Skeletal muscle satellite cell (primary cell): ENCODE measurements around the genes DEFB128 and NSFL1C.

DNA sequence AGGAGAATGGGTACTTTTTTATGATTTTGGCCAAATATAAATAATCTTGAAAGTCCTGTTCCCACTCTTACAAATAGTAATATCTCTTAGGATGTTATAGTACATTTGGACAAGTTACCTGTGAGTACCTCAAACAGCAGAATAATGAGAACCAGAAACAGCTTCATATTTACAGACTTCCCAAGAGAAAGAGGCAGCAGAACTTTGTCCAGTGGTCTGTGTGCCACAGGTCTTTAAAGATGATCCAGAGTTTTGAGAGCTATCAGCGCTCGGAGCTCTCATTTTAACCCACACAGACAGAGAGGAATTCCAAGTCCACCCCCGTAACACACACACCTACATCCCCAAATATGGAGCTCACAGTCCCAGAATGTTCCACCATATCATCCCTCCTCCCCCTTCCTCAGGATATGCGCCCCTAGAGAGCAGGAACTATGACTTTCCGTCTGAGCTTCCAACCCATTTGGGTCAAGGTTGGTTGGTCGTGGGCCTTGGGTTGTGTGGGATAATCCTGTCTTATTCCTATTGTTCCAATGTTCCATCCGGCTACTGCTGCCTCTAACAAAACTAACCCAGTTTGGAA is at the start of gene DEFB128:
Gene DEFB128 (minus strand): TSS at position 255 of the 583 bp plus-strand sequence.
- CAGE, long polyA plus RNA = no peak

DNA sequence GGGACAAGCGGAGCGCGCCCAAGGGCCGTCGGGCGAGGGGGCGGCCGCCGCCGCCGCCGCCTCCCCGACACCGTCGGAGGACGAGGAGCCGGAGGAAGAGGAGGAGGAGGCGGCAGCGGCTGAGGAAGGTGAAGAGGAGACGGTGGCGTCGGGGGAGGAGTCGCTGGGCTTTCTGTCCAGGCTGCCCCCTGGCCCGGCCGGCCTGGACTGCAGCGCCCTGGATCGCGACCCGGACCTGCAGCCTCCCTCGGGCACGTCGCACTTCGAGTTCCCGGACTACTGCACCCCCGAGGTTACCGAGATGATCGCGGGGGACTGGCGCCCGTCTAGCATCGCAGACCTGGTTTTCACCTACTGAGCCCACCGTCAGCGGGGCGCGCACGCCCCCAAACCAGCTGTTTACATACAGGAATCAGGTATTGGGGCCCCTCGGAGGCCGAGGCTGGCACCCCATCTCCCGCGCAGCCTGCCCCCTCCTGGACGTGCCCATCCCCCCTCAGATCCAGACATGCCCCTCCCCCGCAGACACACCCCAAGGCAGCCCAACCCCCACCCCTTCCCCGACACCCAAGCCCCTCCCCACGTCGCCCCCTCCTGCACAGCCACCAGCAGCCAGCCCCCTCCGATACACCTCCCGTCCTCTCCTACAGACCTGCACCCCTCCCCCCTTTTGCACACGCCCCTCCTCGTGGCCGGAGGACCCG is 1.3 kb downstream of the SOX12 start:
- CAGE, long polyA plus RNA = no peak

DNA sequence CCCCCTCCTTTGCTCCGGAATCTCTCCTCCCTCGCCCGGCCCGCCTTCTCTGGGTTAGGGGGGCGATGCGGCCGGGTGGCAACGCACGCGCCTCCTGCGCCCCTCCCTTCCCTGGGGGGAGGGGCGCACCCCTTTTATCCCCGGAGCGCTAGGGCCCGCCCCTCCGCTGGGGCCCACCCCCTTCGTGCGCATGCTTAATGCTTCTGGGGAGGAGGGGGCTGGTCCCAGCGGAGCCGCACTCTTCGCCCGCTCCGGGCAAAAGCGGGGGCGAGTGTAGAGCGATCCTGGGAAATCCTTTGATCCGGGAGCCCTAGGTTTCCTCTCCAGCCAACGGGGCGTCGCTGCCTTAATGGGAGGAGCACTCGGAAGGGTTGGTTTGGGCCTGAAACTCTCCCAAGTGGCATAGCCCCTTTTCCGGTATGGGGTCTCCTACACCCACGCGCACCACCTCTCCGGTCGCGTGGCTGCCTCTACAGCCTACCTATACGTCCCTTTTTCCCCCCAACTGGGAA is 1.9 kb downstream of the SOX12 start:
- CAGE, long polyA plus RNA = no peak

GRCh38 chr20:409043-409290 is 868 bp downstream of the RBCK1 start:
- CAGE, long polyA plus RNA = no peak

GRCh38 chr20:434343-435592 is 26.7 kb downstream of the RBCK1 start:
- CAGE, long polyA plus RNA = no peak

DNA sequence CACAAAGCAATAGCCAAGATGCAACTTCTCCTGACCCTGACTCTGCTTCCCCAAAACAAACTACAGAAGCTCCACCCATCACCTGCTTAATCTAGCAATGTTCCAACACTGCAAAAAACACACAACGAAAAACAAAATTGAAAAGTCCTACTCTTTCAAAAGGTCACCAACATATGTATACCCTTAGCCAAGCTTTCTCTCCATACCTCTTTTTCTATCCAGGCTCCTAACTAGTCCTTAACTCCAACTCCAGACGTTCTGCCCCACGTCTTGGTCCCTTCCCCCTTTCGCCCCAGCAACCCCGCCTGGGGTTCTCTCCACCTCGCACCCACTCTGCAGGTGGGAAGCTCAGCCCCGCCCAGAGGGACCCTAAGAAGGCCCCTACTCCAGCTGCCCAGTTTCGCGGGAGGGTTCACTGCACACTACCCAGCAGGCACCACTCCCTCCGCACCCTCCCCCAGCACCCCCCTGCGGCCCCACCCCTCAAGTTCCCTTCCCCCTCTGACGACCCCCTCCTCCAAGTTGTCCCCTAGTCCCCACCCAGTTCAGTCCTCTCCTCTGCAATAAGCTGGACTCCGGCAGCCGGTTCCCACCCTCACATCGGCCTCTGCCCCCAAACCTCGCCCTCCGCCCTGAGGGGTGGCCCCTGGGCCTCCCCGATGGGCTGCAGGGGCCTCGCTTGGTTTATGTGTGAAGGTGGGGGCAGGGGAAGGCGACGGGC is 582 bp downstream of the CSNK2A1 start:
- CAGE, long polyA plus RNA = no peak

DNA sequence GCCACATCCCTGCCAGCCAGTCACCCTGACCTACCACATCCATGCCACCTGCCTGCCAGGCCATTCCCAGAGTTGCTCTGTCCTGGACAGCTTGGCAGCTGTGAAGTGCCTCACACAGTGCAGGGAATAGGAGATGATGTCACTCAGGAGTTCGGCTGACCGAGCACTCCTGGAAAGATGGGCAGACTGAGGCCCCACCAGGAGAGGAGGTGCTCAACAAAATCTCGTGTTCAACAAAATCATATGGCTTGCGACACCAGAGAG is 12.5 kb upstream of the PSMF1 start:
- CAGE, long polyA plus RNA = no peak

- CAGE, long polyA plus RNA = no peak
Measured at GRCh38 chr20:1308896-1309437, 20.0 kb downstream of the SDCBP2 start.

GRCh38 chr20:1427344-1428320 is 34.8 kb upstream of the FKBP1A start:
- CAGE, long polyA plus RNA = no peak

DNA sequence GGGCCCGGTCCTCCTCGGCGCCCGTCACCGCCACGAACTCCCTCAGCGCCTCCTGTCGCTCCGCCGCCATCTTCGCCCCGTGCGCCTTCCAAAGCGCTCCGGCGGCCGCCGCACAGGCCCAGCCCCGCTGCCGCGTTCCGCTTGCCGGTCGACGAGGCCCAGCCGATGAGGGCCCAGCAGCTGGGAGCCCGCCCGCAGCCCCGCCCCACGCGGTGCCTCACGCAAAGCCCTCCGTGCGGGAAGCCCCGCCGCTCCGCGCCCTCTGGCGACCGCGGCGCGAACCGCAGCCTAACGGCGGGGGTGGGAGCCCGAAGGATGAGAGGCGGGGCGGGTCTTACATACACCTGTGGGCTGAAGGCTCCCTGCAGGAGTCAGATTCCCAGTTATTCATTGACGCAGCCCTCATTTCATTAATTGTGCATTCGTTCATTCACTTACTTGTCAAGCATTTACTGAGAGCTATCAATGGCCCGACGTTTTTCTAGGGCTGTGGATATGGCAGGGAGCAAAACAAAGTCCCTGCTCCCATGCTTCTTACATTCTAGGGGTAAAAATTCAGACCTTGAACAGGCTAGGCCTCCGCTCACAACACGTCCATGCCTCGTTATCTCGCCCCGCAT is at the start of gene NSFL1C:
Gene NSFL1C (minus strand): TSS at position 95 of the 620 bp plus-strand sequence.
- CAGE, long polyA plus RNA = no peak

GRCh38 chr20:1467375-1468439 is 1.1 kb upstream of the NSFL1C start:
- CAGE, long polyA plus RNA = no peak

DNA sequence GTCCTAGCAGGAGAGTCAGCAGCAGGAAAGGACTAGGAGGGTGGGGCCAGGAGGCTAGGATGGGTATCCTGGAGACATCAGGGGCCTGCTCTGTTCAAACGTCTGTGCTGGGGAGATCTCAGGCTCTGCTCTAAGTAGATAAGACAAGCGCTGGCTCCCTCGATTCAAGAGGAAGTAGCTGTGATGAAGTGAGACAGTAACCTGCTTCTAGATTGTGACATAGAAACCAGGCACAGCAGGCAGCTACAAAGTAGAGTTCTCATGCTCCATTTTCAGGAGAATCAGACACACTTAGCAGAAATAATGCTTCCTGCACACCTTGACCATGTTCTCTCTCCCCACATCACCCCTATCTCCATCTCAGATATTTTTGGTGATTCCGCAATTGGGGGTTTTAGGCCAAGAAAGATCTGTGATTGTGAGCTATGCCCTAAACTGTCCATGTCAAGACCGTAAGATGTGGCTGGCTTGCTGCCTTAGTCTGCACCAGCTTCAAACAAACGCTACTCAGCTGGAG is 50.6 kb upstream of the SIRPG start:
- CAGE, long polyA plus RNA = no peak

DNA sequence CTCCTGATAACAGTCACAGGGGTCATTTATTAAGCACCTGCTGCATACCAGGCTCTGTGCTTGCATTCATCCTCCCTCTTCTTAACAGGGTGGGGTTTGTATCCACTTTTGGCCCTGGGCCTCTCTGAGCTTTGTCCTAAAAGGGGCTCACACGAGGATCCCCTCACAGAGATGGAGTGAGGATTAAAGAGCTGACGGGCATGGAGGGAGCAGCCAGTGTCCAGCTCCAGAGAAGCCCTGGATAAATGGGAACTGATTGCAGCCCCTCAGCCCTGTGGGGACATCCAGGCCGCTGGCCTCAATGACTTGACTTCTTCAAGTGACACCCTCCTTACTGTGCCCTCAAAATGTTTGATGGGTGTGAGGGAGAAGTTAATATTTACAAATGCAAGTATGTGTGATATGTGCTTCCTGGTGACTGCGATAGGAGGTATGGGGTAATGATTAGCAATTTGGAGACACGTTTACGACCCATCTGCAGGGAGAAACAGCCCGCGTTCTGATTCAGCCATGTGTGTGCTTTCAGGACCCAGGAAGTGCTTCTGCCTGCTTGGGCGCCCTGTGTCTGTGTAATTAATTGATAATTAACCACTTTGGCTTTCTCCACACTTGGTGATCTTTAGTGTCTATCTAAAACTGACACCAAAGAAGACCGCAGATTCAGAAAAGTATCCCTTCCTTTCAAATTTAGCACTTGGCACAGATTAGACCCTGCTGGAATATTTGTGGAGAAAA is 24.9 kb downstream of the SIRPA start:
- CAGE, long polyA plus RNA = no peak

- CAGE, long polyA plus RNA = no peak
Measured at GRCh38 chr20:1936762-1938122, 42.0 kb downstream of the SIRPA start.

DNA sequence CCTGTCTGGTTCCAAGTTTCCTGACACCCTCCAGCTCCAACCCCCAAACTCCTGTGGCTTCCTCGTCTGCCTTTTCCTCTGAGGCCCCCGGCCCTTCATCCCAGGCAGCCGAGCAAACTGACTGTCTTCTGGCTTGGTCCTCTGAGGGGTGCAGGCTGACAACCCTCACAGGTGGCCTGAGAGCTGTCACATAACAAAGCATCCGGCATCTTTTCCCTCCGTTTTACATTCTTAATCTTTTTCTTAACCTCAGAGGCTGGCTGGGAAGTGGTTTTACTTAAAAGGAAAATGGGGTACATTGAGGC is 2.1 kb downstream of the STK35 start:
- CAGE, long polyA plus RNA = no peak

- CAGE, long polyA plus RNA = no peak
Measured at GRCh38 chr20:2132343-2133068, 30.9 kb downstream of the STK35 start.

DNA sequence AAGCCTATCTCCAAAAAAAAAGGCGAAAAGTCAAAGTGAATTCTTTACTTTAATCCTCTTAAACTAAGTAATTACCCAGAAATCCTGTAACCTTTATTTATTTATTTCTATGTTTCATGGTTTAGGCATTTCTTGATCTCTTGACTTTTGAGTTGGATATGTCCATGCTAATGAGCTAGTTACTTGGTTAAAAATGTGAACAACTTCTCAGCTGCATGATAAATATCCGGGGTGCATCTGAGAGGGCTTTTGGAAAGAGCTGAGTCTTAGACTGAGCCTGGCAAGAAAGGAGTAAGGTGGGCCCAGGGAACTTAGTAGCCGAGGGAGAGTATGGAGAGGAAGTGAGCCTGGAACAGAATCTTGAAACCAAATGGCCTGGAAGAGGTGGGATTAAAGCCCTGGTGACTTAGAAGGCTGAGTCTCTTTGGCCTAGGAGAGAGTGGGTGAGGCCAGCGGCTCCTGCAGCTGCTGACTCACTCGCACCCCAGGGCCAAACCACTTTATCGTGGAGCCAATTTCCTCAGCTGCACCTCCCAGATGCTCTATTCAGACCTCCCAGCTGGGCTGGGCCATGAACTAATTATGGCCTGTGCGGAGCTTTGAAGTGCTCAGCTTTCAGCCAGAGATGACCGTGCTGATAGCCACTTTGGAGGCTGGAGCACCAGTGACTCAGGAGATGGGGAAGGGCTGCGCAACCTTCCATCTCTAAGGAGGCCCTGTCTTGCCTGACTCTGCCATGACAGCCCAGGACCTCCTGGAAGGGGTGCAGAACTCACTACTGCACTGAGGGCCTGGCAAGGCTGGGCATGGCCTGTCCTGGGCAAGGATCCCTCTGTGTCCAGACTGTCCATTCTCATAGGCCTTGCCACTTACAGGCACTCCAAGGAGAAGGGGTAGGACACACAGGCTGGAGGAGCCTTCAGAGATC is 19.2 kb downstream of the TGM3 start:
- CAGE, long polyA plus RNA = no peak

DNA sequence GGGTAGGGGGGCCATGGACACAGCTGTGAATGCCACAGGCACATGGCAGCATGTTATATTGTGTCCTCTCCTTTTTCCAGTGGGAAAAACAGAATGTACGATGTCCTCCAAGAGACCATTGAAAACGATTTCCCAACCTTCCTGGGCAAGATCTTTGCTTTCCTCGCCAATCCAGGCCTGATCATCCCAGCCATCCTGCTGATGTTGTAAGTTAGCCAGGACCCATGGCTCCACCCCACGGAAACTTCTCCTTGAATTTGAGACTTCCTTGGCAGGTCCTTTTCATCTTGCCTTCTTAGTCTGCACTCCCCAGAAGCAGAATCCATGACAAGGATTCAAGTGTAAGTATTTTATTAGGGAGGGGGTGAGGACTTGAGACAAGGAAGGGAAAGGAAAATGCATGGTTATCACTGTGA is 28.2 kb upstream of the NOP56 start:
- CAGE, long polyA plus RNA = no peak

GRCh38 chr20:2654030-2654631 is 1.7 kb downstream of the NOP56 start:
- CAGE, long polyA plus RNA = no peak

DNA sequence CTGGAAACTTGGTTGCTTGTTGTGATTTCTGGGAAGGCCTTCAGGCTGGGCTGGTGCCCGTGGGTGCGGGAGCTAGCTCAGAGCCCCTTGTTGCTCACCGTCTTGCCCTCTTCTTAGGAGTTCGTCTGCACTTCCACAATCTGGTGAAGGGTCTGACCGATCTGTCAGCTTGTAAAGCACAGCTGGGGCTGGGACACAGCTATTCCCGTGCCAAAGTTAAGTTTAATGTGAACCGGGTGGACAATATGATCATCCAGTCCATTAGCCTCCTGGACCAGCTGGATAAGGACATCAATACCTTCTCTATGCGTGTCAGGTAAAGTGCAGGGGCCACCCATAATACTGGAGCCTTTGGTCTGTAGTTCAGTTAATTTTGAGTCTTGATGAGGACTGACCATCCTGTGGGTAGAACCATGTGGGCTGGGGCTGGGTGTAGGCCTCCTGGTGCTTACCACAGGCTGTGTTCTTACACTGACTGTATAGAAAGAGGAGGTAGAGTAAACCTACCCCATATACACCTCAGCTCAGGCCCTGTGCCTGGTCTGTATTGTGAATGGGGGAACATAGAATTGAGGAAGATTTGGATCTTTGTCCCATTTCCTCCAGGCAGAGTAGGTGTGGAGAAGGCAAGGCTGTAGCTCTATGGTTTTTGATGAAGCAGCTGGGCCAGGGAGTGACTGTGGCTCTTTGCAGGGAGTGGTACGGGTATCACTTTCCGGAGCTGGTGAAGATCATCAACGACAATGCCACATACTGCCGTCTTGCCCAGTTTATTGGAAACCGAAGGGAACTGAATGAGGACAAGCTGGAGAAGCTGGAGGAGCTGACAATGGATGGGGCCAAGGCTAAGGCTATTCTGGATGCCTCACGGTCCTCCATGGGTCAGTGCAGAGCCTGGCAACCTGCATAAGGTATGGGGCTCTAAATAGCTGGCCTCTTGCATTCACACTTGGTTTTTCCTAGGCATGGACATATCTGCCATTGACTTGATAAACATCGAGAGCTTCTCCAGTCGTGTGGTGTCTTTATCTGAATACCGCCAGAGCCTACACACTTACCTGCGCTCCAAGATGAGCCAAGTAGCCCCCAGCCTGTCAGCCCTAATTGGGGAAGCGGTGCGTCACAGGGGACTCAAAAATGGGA is 2.6 kb downstream of the NOP56 start:
- CAGE, long polyA plus RNA = no peak